ENCODE data around the genes FSTL1 and NDUFB4.

- PRO-cap, 5 experiments, result no peak in any of the 5 experiments
- RAMPAGE, long total RNA, 2 experiments, result no peak in any of the 2 experiments
- RRBS, result no CpG with 5 or more reads among the region's 2 CpGs
Observed at GRCh38 chr3:119979283-119979706, 115.0 kb downstream of the GSK3B start.

DNA sequence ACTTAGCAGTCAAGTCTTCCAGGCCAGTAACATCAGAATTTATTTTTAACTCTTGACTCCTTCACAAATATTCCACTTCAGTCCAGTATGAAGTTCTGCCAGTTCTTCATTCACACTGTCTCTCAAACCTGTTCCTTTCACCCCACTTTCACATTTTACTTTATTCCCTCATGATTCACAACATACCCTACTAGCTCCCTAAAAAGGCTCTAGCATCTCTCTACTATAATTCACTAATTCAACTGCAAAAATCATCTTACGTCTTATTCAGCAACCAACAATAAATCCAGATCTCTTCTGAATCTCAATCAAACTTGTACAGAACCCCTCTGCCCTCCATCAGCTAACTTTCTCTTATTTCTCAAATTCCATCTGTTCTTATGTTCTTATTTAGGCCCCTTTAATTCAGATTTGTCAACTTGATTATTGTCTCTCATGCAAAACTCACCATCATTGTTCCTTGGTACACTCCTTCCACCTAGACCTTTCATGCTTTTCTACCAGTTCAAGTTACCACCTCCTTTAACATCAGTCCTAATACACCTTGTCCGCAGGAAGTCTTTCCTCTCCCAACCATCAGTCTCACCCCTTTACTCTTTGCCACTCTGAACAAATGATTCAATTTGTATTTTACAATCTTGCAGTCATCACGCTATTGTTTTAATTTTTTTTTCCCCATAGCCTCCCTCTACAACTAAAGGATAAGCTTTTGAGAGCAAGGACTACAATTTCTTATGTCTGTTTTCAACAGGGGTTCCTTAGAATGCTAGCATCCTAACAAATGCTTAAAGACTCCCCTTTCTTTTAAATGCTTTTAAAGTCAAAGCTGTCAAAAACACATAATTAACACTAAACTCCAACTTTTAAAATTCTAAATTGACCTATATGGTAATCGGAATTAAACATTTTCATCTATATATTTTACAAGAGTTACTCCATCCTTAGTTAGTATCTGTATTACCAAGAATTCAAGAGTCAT, 3.5 kb downstream of the GSK3B start:
- PRO-cap, 5 experiments, result no peak in any of the 5 experiments
- RAMPAGE, long total RNA, 2 experiments, result no peak in any of the 2 experiments
- RRBS, result no CpG with 5 or more reads among the region's 4 CpGs

- PRO-cap, 5 experiments, result no peak in any of the 5 experiments
- RAMPAGE, long total RNA, 2 experiments, result no peak in any of the 2 experiments
- RRBS, result no CpG with 5 or more reads among the region's 2 CpGs
Observed at GRCh38 chr3:120095872-120096304, 1.6 kb upstream of the GSK3B start.

GRCh38 chr3:120387753-120388089, 38.6 kb upstream of the LRRC58 start:
- PRO-cap, 5 experiments, result no peak in any of the 5 experiments
- RAMPAGE, long total RNA, 2 experiments, result no peak in any of the 2 experiments
- RRBS, result no CpG with 5 or more reads among the region's 10 CpGs

DNA sequence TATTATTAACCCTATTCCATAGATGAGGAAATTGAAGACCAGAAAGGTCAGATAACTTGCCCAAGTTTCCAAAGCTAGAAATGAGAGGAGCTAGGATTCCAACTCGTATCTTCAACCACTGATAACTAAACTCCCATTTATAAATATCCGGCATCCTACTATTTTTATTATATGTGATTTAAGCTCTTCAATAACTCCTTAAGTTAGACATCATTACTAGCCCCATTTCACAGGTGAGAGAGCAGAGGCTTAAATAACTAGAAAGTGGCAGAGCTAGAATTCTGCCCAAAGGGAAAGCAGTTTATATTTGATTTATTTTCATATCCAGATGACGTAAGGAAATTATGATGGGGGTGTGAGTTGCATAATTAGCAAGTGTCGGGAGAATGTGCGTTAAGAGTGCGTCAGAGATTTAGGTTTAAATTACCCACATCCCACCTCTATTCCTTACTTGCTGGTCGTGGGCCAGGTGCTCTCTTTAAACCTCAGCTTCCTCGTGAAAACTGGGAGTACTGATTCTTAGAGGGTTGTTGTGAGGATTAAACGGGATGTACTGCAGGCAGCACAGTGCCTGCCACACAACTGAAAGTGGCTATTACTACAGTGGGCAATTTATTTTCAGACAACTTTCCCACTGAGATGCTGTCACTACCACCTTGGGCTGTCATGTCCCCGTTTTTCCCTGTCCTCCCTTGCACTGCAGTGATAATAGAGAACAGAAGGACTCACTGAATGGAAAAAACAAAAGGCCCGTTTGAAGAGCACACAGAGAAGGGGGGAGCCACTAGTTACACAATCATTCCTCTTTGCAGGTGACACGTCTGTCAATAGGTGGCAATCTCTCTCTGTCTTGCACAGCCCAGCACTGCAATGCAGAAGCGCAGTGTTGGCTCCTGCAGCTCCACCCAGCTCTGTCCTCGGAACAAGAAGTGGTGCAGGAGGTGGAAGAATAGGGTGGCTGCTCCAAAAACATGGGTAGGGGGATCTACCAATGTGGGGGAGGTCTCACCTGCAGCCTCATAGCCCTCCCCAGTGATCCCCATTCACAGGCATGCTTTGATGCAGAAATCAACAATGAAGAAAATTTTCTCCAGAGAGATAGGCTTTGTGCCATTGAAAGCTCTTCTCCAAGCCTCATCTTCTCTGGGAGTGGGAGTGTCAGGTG, 32.2 kb downstream of the FSTL1 start:
- PRO-cap, 5 experiments, result peak in 1 of 5 experiments; most common minus-strand start position 907 of the sequence (in 1)
- RAMPAGE, long total RNA, 2 experiments, result no peak in any of the 2 experiments
- RRBS, result no CpG with 5 or more reads among the region's 14 CpGs

DNA sequence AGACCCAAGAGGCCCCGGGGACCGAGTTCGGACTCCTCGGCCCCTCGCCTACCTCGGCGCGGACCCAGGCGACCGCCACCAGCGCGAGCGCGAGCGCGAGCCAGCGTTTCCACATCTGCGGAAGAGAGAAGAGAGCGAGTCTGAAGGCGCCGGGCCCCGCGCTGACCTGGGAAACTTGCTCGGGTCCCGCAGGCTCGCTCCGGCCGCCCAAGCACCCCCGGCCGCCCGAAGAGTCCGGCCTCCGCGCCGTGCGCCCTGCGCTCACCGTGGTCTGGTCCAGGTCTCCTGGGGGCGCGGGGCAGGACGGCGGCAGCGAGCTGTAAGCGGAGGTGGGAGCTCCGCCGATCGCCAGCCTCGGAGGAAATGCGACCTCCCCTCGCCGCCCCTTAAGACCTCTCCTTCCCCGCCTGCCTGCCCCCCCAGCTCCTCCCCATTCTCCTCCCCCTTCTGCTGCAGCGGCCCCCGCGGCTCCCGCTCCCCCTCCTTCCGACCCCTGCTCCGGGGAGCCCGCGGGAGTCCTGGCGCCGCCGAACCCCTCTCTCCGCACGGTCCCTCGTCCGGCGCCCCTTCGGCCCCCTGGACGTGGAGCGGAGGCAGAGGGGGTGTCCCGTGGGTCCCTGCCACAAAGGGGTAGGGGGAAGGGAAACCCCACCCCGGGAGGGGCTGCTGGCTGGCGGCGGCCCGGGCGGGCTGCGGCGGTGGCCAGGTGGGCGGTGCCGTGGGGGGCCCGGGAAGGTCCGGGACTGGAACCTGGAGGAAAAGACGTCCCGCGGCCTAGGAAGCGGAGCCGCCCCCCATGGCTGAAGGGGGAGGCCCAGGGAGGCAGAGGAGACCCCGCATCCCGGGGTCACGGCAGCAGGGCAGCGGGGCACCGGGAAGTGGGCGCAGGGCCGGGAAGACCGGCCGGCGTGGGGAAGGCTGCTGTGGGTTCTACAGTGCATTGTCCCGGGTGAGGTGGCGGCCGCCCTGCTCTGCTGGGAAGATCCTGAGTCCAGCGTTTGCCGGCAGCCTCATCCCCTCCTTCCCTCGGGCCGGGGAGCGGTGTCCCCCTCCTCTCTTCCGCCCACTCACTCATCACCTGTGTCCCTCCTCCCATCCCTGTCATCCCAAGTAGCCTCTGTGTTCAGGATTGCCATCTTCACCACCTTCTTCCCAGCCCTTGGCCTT, at the start of gene FSTL1:
Gene FSTL1 (minus strand): TSS at position 361 of the 1,167 bp plus-strand sequence.
- PRO-cap, 5 experiments, result peak in 5 of 5 experiments; most common plus-strand start position 484 of the sequence (in 1); most common minus-strand start position 364 of the sequence (in 4)
- RAMPAGE, long total RNA, 2 experiments, result start-site peak on the minus strand in 2 of 2 experiments, centred at positions 275 to 361 of the sequence, 315 to 617 reads per replicate
- RRBS, result 23% methylated on average over 41 of the region's 107 CpGs

DNA sequence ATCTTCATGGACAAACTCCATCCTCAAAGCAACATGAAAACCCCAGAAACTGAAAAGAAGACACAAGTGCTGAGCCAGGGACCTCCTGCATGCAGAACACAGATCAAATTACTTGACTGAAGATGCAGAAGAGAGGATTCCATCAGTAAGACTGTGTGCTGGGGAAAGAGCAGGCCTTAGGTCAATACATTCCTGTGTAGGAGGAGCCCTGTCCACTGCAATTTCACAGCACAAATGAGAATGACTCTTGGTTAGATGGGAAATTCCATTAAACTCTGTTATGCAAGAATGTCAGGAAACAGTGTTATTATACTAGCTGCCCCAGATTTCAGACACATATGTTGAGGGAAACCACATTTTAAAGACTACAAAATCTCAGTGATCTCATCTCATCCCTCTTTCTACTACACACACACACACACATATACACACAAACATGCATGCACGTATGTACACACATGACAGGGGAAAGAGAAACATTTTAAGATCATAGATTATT, 48.2 kb upstream of the FSTL1 start:
- PRO-cap, 5 experiments, result peak in 1 of 5 experiments; most common minus-strand start position 153 of the sequence (in 1)
- RAMPAGE, long total RNA, 2 experiments, result no peak in any of the 2 experiments
- RRBS, result no CpG with 5 or more reads among the region's 1 CpG

- PRO-cap, 5 experiments, result peak in 5 of 5 experiments; most common plus-strand start chr3:120596338 (in 5); most common minus-strand start chr3:120596182 (in 2)
- RAMPAGE, long total RNA, 2 experiments, result start-site peak on the plus strand in 2 of 2 experiments, at chr3:120596303-120596354 at its widest, 655 to 1,939 reads per replicate
- RRBS, result 0% methylated on average over 5 of the region's 61 CpGs
Observed at GRCh38 chr3:120595728-120597132, at the start of gene NDUFB4. Gene NDUFB4, plus strand, starts transcription at chr3:120596336.

DNA sequence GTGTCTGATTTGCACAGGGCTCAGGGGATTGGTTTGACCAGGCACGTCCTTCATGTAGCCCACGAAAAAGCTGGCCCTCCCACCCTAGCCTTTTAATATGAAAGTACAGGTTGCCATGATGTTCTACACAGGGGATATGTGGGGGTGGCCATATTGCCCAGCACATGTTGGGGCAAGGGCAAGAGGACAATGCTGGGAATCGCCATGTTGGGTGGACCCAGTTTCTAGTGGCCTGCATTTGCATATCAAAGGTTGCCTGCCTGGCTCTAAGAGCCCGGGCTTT, 20.1 kb downstream of the NDUFB4 start:
- PRO-cap, 5 experiments, result no peak in any of the 5 experiments
- RAMPAGE, long total RNA, 2 experiments, result no peak in any of the 2 experiments
- RRBS, result no CpG with 5 or more reads among the region's 4 CpGs

DNA sequence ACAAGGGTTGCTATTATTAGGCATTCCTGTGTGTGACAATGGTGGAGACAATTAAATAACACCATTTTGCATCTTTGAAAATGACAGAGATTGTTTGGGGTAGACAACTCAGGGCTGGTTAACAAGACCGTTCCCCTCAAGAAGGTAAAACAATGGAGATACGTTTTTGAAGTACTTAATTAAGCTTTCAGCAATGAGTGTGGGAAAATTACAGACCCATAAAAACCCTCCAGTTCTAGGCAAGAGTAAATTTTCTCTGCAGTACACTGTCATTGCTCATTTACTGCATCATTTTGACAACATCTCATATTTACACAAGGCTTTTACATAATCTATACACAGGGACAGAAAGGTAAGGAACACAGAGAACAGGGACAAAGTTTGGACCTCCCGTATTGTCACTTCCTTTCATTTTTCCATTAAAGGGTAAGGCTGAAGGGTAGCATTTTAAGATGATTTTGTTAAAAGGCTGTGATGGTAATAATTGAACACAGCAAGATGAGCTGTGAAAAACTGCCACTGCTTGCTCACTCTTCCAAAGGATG, 7.3 kb upstream of the HGD start:
- PRO-cap, 5 experiments, result peak in 4 of 5 experiments; most common plus-strand start position 355 of the sequence (in 4); most common minus-strand start position 268 of the sequence (in 2)
- RAMPAGE, long total RNA, 2 experiments, result no peak in any of the 2 experiments
- RRBS, result no CpG with 5 or more reads among the region's 3 CpGs

DNA sequence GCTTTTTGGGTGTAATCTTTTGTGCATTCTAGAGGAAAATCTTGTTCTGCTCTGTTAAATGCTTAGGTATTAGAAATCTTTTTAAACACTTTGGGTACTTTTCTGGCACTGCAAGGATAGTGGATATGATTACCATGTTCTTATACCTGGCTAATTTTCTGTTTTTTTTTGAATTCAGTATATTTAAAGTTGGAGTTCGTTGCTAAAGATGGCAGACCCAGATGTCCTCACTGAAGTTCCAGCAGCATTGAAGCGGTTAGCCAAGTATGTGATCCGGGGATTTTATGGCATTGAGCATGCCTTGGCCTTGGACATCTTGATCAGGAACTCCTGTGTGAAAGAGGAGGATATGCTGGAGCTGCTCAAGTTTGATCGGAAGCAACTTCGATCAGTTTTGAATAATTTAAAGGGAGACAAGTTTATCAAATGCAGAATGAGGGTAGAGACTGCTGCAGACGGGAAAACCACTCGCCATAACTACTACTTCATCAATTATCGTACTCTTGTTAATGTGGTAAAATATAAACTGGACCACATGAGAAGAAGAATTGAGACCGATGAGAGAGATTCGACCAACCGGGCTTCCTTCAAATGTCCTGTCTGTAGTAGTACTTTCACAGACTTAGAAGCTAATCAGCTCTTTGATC, 7.9 kb downstream of the GTF2E1 start:
- PRO-cap, 5 experiments, result no peak in any of the 5 experiments
- RAMPAGE, long total RNA, 2 experiments, result no peak in any of the 2 experiments
- RRBS, result no CpG with 5 or more reads among the region's 11 CpGs

DNA sequence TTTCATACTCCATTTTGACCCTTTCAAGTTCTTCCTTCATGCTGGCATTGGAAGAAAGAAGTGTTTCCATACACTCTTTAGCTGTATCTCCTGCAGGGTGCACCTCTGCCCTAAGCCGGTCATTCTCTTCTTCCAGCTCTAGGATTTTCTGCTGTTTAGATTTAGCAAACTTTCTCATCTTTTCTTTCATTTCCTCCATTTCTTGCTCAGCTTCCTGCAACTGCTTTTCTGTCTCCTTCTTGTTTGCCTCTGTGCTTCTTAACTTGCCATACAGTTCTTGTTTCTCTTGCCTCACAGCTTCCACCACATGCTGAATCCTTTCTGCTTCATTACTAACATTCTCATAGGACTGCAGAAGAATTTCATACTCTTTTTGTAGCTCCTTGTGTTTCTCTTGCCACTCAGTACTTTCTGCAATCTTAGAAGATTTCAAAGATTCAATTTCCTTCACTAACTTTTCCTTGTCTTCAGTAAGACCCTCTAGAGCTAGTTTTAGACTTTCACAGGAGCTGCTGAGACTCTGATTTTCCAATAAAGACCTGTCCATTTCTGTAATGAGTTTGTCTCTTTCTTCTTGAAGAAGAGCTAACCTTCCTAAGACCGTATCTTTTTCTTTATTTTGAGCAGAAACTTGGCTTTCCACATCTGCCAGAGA, 34.7 kb upstream of the HCLS1 start:
- PRO-cap, 5 experiments, result no peak in any of the 5 experiments
- RAMPAGE, long total RNA, 2 experiments, result no peak in any of the 2 experiments
- RRBS, result no CpG with 5 or more reads among the region's 2 CpGs

DNA sequence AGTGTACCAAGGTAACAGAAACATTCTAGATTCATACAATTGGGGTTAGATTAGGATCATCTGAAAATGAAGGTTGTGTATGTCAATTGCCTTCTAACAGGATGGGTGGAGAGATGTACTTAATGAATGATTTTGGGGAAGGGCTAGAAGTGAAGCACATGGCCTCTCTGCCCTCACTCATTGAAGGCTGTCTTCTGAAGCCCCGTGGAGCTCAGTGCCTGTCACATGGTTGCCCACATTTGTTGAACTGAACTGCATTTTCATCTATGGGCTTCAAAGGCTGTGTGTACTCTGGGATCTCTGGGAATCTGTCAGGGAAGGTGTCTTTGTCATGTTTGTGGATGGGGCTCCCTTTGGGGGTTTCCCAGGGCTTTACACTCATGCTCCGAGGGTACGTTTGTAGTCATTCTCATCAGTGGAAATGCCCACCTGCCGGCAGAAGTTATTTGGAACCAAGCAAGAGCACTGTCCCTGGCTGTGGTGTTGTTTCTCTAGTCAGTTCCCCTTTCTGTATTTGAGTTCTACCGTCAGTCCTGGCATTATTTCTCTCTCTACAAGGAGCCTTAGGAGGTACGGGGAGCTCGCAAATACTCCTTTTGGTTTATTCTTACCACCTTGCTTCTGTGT, 22.3 kb downstream of the CD86 start:
- PRO-cap, 5 experiments, result no peak in any of the 5 experiments
- RAMPAGE, long total RNA, 2 experiments, result no peak in any of the 2 experiments
- RRBS, result no CpG with 5 or more reads among the region's 7 CpGs

DNA sequence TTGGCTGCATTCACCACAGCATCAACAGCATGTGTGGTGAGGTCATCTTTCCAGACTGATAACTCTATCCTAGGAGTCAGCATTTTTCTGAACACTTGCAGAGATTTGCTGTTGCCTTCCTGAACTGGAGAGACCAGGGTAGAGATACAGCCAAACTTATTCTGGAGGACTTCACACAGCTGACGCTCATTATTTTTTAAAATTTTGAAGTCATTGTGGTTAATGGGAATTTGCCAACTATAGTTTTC, 8.3 kb downstream of the PARP9 start:
- PRO-cap, 5 experiments, result no peak in any of the 5 experiments
- RAMPAGE, long total RNA, 2 experiments, result no peak in any of the 2 experiments
- RRBS, result no CpG with 5 or more reads among the region's 1 CpG

DNA sequence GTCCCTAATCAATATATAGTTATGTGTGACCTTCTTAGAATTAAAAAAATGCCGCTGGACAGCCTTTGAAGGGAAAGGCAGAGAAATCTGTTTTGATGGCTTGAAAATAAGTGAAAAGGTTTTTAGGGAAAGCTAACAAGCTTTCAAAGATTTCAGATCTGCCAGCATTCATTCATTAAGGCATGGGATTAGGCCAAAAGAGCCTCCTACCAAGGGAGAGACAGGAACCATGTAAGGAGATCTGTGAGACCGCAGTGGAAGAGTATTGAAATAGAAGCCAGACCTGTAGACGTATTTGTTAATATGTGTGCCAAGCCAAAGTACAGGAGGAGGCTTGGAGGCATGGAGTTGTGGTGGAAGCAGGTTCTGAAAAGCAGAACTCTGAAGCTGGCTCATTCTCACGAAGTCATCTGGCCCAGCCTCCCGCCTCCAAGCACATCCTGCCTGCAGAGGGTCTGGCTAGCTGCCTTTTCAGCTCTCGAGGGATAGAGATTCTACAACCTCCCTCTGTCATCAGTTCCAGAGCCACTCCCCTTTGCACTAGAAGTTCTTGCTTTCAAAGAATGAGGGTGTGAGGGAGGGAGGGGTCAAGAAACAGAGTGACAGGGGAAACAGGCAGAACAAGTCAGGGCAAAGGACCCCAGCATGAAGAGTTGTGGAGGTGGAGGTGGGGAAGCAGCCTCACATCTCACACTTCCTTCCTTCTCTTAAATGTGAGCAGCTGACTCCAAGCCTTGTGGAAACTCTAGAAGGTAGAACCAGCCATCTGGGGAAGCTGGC, 95.1 kb downstream of the SLC49A4 start:
- PRO-cap, 5 experiments, result no peak in any of the 5 experiments
- RAMPAGE, long total RNA, 2 experiments, result no peak in any of the 2 experiments
- RRBS, result no CpG with 5 or more reads among the region's 6 CpGs

- PRO-cap, 5 experiments, result no peak in any of the 5 experiments
- RAMPAGE, long total RNA, 2 experiments, result no peak in any of the 2 experiments
- RRBS, result no CpG with 5 or more reads among the region's 17 CpGs
Observed at GRCh38 chr3:122955845-122956625, 71.5 kb downstream of the SEMA5B start.

- PRO-cap, 5 experiments, result no peak in any of the 5 experiments
- RAMPAGE, long total RNA, 2 experiments, result no peak in any of the 2 experiments
- RRBS, result no CpG with 5 or more reads among the region's 4 CpGs
Observed at GRCh38 chr3:123209298-123210276, 7.8 kb downstream of the SEC22A start.

DNA sequence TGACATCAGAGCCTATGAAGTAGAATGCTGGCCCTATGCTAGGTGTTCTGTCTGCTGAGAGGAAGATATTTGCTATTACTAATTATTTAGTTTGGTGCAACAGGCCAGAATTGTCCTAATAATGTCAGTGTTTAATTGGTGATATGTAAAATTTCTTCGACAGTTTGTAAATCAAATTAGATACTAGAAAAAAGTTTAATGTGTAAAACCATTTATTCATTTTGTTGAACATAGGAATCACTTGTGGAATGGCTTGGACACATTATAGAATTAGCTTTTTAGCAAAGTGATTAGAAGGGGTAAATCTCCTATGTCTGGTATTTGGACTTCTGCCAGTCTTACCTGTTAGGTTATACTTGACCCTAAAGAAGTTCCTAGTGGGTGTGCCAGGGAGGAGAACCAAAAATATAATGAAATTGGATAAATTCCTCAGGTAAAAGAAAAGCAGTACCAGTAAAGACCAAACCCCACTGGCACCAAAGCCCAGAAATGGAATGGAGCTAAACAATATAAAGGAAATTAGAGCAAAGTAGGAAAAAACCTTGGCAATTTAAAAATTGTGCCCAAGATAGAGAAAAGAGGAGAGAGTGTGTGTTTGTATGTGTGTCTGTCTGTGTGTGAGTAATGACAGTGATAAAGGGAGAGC, 16.2 kb downstream of the SEC22A start:
- PRO-cap, 5 experiments, result no peak in any of the 5 experiments
- RAMPAGE, long total RNA, 2 experiments, result no peak in any of the 2 experiments
- RRBS, result no CpG with 5 or more reads among the region's 1 CpG

DNA sequence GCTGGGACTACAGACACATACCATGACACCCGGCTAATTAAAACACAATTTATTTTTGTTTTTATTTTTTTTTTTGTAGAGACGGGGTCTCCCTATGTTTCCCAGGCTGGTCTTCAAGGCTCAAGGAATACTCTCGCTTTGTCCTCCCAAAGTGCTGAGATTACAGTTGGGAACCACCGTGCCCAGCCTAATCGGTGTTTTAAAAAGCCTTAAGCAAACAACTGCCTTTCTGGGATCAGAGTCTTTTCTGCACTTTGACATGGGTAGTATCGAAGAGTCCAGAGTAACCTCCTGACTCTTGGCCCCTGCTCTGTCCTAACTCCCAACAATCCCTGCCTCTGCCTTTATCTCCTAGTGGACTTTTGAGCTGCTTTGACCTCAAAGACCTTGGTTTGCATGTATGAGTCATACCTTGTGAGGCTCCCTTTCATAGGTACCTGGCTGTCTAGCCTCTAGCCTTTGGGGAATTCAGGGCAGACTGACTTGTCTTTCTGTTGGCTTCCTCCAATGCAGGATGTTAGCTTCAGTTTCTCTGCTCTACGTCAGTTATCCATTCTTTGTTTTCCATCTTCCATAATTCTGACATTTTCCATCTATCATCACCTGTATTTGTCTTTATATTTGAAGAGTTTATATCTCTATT, 21.0 kb upstream of the HACD2 start:
- PRO-cap, 5 experiments, result peak in 4 of 5 experiments; most common plus-strand start position 455 of the sequence (in 4); most common minus-strand start position 312 of the sequence (in 2)
- RAMPAGE, long total RNA, 2 experiments, result no peak in any of the 2 experiments
- RRBS, result no CpG with 5 or more reads among the region's 7 CpGs

DNA sequence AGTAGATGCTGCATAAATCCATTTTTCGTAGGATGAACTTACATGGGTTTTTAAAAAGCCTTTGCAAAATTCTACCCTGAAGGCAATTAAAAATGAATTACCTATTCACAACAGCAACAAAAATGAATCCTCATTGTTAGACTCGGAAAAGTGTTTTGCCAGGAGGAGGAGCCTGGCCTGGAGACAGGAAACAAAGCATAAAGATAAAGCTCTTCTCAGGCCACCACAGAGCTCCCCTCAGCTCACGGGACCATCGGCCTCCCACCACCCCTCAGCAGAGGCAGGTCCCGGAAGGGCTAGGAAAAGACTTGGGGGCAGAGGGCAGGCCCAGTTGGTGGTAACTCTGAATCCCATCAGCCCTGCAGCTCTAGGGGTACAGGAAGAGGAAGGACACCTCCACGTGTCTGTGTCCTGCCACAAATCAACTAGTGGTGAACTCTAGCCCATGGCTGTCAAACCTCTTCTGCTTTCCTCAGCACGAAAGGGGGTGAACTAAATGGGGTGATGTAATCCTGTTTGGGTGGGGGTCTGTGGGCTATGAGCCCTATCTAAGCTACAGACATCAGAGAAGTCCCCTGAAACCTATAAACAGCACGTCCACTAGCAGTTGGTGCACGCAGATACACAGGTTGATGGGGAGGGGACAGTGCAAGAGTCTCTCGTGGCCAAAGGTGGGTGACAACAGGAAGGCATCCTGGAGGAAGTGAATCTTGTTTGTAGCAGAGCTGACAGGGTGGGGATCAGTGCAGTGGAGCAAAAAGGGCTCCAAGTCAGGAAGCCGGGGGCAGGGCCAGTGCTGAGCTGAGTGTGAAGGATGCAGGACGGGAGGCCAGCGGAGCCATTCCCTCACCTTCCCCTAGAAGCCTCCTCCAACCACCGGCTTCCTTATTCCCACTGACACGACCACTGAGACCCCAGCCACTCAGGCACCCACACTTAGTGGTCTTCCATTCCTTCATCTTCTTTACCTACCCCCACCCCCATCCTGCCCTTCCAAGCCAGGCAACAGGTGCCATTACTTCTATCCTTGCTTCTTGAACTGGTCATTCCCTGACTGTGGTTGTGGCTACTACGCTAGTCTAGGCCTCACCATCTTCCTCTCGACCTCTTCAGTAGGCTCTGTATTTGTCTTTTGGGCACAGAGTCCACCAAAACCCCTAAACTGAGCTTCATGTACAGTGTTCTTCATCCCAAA, 111.2 kb upstream of the HACD2 start:
- PRO-cap, 5 experiments, result no peak in any of the 5 experiments
- RAMPAGE, long total RNA, 2 experiments, result no peak in any of the 2 experiments
- RRBS, result 73% methylated on average over 2 of the region's 17 CpGs